ENCODE results near the gene LDB1.

DNA sequence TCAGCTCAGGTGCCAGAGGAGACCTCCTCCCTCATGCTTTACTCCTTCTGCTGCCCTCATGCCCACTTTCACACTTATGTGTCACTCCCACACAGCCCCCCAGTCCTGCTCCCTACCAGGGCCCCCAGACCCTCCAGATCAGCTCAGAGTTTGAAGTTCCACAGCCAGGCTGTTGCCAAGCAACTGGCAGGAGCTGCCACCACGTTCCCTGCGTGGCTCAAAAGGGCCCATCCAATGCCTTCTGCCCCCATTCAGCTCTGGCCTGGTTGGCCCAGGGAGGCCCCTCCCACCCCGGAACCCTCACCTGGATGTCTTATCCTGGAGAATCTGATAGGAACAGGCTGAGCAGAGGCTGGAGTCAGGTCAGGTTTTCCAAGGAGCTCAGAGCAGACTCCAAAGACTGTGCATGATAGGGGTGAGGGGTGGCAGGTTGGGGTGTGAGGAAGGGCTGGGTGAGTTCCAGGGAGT is 10.1 kb downstream of the TLX1 start:
- PRO-cap, result no peak
- RAMPAGE, long total RNA, 2 experiments, result no peak in any of the 2 experiments

DNA sequence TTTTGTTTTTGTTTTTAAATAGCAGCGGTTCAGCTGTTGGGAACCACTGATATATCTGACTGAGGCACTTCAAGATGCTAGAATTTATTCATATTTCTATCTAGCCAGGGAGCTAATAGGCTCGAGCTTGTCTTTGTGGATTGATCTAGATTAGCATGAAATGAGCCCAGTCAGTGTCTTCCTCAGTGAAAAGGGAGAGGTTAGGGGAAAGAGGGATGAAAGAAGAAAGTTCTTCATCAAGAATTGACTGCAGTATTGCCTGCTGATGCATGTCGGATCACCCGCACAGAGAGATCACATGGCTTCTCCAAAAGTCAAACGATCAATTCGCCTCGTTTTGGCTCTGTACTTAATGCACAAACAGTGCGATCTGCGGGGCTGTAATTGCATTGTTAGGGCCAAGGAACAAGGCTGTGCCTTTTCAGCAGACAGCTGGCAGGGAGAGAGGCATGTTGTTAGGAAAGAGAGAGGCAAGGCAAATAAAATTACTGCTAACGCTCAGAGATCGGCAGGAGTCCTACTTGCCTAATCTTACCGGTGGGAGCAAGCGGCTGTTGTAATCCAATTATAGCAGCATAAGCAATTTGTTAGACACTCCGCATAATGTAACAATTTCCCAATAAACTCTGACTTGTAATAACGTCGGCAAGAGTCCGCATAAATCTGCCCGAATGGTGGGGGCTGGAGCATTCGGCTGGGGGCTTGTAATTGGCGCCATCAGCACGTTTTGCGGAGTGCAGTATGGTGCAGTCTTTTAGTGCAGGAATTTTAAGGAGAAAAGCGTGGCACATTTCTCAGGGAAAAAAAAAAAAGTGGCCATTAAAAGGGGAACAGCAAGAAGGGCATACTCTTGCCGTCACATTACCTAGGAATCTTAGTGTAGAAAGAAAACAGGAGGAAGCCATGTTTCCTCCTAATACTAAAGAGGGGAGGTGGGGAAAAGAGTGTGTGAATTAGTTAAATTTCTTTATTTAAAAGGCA is 102.1 kb downstream of the POLL start:
- PRO-cap, result no peak
- RAMPAGE, long total RNA, 2 experiments, result no peak in any of the 2 experiments

DNA sequence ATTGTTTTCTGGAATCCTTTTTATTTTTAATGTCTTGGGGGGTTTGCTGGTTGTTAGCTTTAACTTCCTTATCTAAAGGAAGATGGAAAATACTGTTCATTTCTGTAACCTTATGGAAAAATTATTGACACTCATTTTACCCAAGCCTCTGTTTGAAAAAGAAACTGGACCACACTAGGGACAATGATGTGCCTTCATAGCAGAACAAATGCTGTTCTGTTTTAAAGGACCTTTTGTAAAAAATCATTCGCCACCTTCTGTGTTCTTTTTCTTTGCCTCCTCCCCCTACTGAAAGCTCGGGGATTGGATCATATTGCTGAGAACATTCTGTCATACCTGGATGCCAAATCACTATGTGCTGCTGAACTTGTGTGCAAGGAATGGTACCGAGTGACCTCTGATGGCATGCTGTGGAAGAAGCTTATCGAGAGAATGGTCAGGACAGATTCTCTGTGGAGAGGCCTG is 62.3 kb downstream of the POLL start:
- PRO-cap, result no peak
- RAMPAGE, long total RNA, 2 experiments, result no peak in any of the 2 experiments

DNA sequence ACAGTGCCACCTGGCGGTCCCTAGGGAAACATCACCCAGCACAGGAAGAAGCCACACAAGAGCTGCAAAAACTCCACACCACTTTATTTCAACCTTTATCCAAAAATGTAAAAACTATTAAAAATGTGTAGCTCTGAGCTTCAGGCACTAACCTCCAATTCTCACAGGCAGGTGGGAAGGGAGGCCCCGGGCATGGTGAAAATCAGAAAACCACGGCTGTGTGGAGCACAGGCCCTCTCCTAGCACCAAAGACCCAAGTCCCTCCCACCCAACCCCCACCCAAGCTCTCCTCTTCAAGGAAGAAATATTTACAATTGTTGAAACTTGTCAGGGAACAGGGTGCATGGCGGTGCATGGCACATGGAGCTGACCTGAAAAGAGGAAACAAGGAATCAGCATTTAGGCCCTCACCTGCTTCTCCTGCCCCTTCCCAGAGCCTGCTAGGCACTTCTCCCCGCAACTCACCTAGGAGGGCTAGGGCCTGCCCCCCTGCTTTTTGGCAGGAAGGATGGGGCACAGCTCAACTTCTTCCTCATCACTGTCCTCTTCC is 1.9 kb downstream of the NPM3 start:
- PRO-cap, result no peak
- RAMPAGE, long total RNA, 2 experiments, result no peak in any of the 2 experiments

DNA sequence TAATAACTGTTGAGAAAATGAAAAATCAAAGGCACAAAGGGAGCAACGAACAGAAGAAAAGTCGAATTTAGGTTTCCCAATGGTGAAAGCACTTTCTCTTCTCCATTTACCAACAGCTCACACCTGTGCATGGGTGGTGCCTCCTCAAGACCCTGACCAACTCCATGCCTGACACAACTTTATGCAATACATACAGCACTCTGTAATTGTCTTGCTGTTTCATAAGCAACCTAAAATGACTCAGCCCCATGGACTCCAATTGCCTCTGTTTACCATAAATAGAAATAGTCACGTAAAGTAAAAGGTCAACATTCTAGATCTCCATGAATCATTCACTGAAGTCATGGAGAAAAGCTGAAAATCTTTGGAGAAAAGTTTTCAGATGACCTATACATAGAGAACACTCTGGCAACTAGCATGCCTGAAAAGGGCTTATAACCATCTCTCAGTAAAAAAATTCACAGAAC is 95.6 kb upstream of the KCNIP2 start:
- PRO-cap, result no peak
- RAMPAGE, long total RNA, 2 experiments, result no peak in any of the 2 experiments

DNA sequence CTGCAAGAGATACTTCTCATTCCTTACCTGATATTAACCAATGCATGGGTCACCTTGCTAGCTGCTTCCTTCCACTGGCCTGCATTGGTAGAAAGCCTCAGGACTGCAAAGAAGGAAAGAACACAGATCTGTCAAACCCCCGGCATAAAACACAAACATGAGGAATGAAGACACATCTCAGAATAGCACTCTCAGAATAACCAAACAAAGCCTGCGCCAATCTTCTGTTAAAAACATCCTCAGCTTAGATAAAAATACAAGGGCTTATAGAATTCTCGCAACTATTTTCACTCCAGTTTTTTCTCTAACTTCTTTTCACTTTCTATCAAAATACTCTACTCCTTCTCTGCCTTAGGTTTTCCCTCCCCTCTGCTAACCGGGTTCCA is 96.2 kb upstream of the KCNIP2 start:
- PRO-cap, result no peak
- RAMPAGE, long total RNA, 2 experiments, result no peak in any of the 2 experiments

DNA sequence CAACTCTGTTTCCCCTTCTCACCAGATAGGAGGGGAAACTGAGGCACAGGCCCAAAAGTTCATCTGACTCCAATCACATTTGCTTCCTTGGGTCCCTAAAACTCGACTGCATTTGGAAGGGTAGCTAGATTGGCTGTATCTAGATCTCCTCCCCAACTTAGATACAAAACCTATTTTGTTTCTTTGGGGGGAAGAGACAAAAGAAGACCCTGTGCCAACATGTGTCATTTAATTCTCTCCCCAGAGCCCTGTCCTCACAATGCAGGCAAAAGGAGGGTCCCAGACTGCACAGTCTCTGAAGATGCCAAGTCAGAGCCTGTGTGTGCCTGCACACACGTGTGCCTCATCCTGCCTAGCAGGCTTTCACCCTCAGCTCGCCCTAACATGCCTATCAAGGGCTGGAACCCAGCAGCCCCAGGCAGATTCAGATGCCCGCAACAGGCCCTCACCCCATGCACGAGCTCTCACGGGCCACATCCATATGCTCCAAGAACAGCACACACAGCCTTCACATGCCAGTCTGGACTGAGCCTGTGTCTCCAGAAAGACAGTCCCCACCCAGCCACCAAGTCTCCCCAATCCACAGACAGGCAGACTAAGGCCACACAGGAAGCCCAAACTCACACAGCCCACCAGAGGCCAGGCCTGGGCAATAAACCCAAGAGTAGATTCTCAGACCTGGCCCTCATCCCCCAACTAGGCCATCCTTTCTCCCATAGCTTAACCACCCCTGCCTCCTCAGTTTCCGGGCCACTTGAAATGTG is 7.0 kb downstream of the LDB1 start:
- PRO-cap, result no peak
- RAMPAGE, long total RNA, 2 experiments, result start-site peak on the minus strand in 1 of 2 experiments, centred at position 383 of the sequence, 11 reads per replicate

- PRO-cap, result no peak
- RAMPAGE, long total RNA, 2 experiments, result no peak in any of the 2 experiments
Observed at GRCh38 chr10:102115307-102115756, 4.8 kb downstream of the LDB1 start.

GRCh38 chr10:102120041-102121004 is at the start of gene LDB1:
Gene LDB1, minus strand, starts transcription at chr10:102120368.
- PRO-cap, result bidirectional peak, plus-strand start at chr10:102120313, minus-strand start at chr10:102120239; bidirectional peak, plus-strand start at chr10:102120589, minus-strand start at chr10:102120494
- RAMPAGE, long total RNA, 2 experiments, result start-site peak on the plus strand in 1 of 2 experiments, at chr10:102120555-102120603 at its widest, 6 reads per replicate

GRCh38 chr10:102147108-102147497 is 5.1 kb upstream of the NOLC1 start:
- PRO-cap, result no peak
- RAMPAGE, long total RNA, 2 experiments, result no peak in any of the 2 experiments

DNA sequence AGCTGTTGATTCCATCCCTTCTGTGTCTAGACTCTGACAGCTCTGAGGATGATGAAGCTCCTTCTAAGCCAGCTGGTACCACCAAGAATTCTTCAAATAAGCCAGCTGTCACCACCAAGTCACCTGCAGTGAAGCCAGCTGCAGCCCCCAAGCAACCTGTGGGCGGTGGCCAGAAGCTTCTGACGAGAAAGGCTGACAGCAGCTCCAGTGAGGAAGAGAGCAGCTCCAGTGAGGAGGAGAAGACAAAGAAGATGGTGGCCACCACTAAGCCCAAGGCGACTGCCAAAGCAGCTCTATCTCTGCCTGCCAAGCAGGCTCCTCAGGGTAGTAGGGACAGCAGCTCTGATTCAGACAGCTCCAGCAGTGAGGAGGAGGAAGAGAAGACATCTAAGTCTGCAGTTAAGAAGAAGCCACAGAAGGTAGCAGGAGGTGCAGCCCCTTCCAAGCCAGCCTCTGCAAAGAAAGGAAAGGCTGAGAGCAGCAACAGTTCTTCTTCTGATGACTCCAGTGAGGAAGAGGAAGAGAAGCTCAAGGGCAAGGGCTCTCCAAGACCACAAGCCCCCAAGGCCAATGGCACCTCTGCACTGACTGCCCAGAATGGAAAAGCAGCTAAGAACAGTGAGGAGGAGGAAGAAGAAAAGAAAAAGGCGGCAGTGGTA is 8.4 kb downstream of the NOLC1 start:
- PRO-cap, result no peak
- RAMPAGE, long total RNA, 2 experiments, result no peak in any of the 2 experiments

- PRO-cap, result no peak
- RAMPAGE, long total RNA, 2 experiments, result no peak in any of the 2 experiments
Observed at GRCh38 chr10:102246135-102246465, 768 bp downstream of the GBF1 start.

DNA sequence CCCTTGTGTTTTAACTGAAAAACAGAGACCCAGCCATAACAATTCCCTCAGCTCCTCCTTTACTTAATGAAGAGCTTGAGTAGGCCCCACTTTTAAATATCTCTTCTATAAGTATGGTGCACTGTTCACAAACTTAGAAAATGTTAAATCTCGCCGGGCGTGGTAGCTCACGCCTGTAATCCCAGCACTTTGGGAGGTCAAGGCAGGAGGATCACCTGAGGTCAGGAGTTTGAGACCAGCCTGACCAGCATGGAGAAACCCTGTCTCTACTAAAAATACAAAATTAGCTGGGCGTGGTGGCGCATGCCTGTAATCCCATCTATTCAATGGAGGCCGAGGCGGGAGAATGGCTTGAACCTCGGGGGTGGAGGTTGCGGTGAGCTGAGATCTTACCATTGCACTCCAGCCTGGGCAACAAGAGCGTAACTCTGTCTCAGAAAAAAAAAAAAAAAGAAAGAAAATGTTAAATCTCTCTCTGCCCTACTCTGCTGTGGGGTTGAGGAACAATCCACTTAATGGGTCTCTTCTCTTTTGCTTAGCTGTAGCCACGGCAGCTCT is 66.6 kb downstream of the GBF1 start:
- PRO-cap, result no peak
- RAMPAGE, long total RNA, 2 experiments, result no peak in any of the 2 experiments

DNA sequence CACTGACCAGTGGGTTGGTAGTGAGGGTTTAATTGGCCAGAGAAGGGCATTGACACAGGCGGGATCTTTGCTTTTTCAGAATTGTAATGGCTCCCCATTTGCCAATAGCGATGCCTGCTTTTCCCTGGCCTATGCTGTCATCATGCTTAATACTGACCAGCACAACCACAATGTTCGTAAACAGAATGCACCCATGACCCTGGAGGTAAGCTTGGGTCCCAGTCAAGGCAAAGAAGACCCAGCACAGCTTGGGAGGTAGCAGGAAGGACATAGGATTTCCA is 28.6 kb upstream of the NFKB2 start:
- PRO-cap, result no peak
- RAMPAGE, long total RNA, 2 experiments, result no peak in any of the 2 experiments

GRCh38 chr10:102394624-102394872 is 957 bp upstream of the NFKB2 start:
- PRO-cap, result no peak
- RAMPAGE, long total RNA, 2 experiments, result no peak in any of the 2 experiments

DNA sequence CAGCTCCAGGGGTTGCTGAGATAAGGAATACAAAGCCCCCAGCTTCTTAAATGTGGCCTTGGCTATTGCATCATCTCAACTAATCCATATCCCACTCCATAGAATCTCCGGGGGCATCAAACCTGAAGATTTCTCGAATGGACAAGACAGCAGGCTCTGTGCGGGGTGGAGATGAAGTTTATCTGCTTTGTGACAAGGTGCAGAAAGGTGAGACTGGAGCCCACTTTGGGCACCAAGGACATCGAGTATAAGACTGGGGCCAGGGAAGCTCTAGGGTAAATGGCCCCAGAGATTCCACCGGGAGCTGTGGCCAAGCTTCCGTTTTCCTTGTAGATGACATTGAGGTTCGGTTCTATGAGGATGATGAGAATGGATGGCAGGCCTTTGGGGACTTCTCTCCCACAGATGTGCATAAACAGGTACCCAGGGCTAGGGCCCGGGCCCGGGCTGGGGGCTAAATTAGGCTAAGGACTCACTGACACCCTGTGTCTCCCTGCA is 2.4 kb downstream of the NFKB2 start:
- PRO-cap, result no peak
- RAMPAGE, long total RNA, 2 experiments, result no peak in any of the 2 experiments

- PRO-cap, result no peak
- RAMPAGE, long total RNA, 2 experiments, result no peak in any of the 2 experiments
Observed at GRCh38 chr10:102419058-102419939, 714 bp upstream of the PSD start.

GRCh38 chr10:102452761-102453609 is 1.6 kb upstream of the C10orf95 start:
- PRO-cap, result no peak
- RAMPAGE, long total RNA, 2 experiments, result no peak in any of the 2 experiments

DNA sequence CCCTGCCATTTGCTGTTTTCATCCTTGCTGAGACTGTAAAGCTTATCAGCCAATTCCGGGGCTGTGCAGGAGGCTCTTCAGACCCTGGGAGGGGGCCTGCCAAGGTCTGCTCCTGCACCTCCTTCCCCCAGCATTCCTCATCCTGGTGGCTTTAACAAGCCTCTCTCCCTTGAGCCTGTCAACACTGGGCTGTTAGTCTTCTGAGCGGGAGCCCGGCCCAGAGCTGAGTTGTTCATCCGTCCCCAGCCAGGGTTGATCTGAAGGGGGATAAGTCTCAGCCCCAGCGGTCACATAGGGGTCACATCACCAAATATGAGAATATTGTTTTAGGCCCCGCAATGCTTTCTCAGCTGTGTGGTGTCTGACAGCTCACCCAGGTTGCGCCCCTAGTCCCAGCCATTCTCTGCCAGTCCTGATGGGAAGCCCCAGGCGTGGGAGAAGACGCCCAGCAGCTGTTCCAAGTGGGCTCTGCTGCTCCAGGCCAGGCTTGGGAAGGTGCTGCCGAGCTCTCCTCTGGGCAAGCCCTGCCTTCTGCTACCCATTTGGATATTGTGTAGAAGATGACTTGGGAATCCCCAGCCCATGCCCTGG is 23.6 kb upstream of the TRIM8 start:
- PRO-cap, result no peak
- RAMPAGE, long total RNA, 2 experiments, result no peak in any of the 2 experiments

DNA sequence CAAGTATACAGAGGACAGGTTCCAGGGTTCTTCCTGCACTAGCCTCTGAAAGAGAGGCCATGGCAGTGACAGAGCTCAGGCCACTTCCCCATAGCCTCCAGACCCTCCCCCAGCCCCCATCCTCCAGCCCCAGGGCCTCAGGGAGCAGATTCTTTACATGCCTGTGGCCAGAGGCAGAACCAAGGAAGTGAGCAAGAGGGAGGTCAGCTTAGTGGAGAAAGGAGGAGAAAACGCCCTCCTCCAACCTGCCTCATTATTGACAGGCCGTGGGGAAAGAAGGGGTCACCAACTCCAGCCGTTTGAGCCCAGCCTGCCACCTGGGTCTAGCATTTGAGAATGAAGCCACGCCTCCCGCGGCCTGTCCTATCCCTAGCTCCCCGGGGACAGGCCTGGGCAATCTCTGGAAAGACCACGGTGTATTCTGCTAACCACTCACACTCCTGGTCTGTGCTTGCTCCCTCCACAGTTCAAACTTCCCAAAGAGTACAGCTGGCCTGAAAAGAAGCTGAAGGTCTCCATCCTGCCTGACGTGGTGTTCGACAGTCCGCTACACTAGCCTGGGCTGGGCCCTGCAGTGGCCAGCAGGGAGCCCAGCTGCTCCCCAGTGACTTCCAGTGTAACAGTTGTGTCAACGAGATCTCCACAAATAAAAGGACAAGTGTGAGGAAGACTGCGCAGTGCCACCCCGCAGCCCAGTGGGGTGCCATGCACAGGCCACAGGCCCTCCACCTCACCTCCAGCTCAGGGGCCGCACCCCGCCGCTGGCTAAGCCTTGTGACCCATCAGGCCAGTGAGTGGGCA is 14.5 kb upstream of the TRIM8 start:
- PRO-cap, result no peak
- RAMPAGE, long total RNA, 2 experiments, result no peak in any of the 2 experiments

Measured in breast epithelium (tissue), 2 donors.